ENCODE results near the genes MRO, SMAD4 and DYNAP.

- PRO-cap: no peak
These were observed 25.8 kb upstream of the CXXC1 start for GRCh38 chr18:50313231-50313823.

DNA sequence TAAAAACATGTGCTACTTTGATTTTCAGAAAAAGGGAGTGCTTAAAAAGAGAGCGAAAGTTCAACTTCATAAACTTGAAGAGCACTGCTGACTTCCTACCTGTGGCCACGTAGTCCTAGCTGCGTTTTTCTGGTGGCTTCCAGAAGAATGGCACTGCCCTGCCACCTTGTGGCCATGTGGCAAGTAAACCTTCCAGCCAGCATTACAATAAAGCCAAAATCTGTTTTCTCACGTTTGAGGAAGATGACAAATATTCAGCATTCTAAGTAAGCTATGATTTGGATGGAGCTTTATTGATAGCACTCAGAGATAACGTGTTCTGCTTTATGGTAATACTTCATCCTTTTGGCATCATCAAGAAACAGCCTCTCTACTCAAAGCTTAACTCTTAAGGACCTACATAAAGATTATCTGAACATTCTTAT, 17.6 kb upstream of the SKA1 start:
- PRO-cap: no peak

- PRO-cap: no peak
These were observed 90.0 kb downstream of the MAPK4 start for GRCh38 chr18:50649650-50650429.

DNA sequence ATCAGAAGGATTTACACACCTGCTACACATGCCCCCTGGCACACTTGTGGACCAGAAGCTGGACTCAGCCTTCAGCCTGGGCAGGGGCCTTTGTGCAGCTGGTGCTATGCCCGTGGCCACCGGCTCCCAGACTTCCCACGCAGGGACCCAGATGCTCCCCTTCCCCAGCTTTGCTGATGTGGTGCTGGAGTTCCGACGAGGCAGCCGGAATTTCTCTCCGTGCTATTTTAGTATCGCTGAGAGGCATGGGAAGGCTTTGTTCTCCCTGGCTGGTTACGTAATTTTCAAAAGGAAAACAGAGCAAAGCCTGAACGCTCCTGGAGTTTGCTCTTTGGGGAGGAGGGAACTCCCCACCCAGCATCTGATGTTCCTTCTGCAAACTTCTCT, 94.7 kb downstream of the MAPK4 start:
- PRO-cap: unidirectional peak, plus-strand start at position 321 of the sequence

DNA sequence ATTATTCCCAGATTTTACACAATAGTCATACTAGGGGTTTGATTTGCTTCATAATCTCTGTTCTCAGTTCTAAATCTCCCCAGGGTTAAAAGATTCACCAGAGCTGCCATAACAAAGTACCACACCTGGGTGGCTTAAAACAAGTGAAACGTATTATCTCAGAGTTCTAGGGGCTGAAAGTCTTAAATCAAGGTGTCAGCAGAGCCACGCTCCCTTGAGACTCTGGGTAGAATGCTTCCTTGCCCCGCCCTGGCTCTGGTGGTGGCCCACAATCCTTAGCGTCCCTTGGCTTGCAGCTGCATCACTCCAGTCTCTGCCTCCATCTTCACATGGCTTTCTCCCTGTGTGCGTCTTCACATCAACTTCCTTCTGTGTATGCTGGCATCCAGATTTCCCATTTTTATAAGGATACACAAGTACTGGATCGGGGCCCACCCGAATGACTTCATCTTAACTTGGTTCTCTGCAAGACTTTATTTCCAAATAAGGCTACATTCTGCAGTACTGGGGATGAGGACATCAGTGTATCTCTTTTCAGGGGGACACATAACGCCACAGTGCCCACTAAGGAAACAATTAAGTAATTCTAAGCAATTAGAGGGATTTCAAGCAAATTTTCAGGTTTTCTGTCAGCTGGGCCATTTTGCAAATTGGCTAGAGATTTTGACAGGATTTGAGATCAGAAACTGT, 62.4 kb downstream of the MRO start:
- PRO-cap: unidirectional peak, minus-strand start at position 224 of the sequence; unidirectional peak, minus-strand start at position 251 of the sequence; unidirectional peak, minus-strand start at position 371 of the sequence

DNA sequence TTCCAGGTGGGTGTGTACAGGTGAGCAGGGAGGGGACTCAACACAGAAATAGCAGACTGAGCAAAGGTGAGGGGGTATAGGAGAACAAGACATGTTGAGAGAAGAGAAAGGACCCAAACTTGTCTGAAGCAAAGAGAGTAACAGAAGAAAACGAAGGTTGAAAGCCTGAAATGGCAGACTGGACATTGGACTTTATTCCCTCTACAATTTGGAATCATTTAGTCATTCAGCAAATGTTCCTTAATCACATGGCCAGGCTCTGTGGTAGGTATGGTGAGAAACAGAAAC, 23.3 kb downstream of the MRO start:
- PRO-cap: no peak

DNA sequence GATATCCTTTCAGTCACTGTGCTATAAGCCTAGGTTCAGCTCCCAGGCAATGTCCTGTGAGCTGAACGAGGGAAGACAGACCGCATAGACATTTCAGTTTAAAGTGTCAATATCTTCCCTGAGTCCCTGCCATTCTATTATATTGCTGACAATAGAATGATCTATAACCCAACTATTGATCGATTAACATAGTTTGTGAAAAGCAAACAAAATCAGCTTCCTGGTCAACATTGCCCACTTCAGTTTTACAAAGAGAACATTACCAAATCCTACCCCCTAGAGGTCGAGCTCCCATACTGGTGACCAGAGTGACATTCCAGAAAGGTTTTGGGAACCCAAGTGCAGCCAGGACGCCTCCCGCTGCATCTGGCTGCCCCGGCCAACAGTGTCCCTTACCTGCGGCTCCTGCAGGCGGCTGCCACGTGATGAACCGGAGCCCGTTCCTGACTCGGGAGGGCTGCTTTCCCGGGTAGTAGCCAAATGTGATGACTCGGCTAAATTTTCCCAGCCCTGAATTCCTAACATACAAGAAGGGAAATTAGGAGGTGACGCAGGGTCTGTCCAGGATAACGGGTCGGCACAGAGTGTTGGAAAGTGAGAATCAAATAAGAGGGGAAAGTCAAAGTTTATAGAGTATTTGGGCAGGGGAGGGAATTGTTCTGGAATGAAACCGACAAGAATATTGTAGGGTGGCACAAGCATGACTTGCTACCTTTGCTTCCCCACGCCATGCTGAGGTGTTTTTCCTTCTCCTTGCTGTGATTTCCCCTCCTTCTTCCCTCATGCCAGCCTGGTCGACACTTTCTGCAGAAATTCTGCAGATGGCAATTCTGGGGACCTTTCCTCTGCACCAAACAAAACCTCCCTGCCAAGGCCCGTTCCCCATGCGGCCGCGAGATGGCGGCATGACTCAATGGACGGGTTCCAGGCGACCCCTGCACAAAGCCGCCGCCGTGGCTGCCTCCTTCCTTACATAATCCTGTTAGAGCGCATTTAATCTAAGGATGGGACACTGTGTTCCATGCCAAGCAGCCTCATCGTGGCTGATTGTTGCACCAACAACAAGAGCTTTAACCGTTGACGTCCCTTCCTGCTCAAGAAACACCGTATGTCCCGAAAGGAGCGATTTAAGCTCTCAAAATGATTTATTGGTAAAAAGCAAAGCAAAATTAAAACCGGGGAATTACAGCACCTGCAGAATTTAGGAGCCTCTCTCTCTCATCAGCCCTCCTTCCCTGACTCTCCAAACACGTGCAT, at the start of gene MRO:
MRO (minus strand) TSS at position 832 of the 1,257 bp plus-strand sequence.
- PRO-cap: no peak

GRCh38 chr18:50841840-50842226, 22.0 kb upstream of the MRO start:
- PRO-cap: no peak

GRCh38 chr18:51030002-51030388, at the start of gene SMAD4:
TSS of gene SMAD4 (plus strand) at chr18:51030213.
- PRO-cap: bidirectional peak, plus-strand start at chr18:51030279, minus-strand start at chr18:51030120

GRCh38 chr18:51048789-51049399, 18.9 kb downstream of the SMAD4 start:
- PRO-cap: no peak

GRCh38 chr18:51065327-51065784, 35.3 kb downstream of the SMAD4 start:
- PRO-cap: no peak

- PRO-cap: no peak
These were observed 45.7 kb downstream of the MEX3C start for GRCh38 chr18:51151228-51152800.

DNA sequence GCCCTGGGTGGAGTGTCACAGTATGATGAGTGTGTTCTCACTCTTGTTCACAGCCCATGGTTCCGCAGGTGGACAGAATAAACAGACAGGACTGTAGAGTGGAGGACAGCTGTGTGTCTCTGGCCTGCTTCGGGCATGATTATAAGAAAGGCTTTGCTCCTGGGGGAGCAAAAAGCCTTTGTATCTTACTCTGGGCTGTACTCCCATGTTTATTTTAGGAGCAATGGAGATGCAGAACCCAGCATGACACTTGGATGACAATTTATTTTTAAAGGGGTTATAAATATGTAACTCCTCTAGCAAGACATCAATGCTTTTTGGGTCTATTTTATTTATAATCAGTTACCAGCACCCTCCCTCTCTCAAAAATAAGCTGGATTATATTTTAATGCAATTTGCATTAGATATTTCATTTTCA, 371.8 kb upstream of the MEX3C start:
- PRO-cap: no peak

DNA sequence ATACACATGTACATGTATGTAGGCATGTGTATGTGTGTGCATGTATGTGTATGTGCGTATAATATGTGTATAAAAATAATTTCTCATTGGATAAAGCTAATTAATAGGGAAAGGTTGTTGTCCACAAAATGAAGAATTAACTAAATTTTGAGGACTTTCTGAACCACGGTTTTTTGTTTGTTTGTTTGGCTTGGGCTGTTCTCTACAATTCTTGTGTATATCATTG, 529.1 kb upstream of the DCC start:
- PRO-cap: unidirectional peak, minus-strand start at position 175 of the sequence

GRCh38 chr18:52341805-52342378, 1.9 kb downstream of the DCC start:
- PRO-cap: no peak

DNA sequence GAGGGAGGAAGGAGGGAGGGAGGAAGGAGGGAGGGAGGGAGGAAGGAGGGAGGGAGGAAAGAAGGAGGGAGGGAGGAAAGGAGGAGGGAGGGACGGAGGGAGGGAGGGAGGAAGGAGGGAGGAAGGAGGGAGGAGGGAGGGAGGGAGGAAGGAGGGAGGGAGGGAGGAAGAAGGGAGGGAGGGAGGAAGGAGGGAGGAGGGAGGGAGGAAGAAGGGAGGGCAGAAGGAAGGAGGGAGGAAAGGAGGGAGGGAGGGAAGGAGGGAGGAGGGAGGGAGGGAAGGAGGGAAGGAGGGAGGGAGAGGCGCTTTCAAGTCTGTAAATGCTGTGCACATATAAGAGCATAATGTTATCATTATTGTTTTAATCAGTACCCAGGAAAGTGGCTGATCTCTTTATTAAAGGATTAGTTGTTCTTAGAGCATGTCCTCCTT, 363.2 kb downstream of the MBD2 start:
- PRO-cap: no peak

DNA sequence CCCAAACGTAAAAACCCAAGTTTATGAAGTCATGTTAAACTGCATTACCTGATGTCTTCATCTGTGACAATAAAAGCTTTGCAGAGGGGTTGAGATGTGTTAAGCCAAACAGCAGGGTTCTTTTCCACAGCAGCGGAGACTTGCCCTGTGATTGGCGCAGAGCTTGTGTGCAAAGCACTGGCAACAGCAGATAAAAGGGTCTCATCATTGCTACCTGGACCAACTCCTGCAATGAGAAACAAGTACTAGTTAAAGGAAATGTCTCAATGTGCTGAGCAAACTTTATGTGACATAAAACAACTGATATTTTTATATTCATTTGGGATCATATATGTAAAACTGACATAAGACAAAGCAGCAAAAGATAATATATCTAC, 60.0 kb downstream of the MBD2 start:
- PRO-cap: no peak

GRCh38 chr18:54254242-54254857, 15.0 kb upstream of the POLI start:
- PRO-cap: no peak

- PRO-cap: no peak
These were observed at the start of gene DYNAP for GRCh38 chr18:54591125-54591477. TSS of gene DYNAP (plus strand) at chr18:54591245.

DNA sequence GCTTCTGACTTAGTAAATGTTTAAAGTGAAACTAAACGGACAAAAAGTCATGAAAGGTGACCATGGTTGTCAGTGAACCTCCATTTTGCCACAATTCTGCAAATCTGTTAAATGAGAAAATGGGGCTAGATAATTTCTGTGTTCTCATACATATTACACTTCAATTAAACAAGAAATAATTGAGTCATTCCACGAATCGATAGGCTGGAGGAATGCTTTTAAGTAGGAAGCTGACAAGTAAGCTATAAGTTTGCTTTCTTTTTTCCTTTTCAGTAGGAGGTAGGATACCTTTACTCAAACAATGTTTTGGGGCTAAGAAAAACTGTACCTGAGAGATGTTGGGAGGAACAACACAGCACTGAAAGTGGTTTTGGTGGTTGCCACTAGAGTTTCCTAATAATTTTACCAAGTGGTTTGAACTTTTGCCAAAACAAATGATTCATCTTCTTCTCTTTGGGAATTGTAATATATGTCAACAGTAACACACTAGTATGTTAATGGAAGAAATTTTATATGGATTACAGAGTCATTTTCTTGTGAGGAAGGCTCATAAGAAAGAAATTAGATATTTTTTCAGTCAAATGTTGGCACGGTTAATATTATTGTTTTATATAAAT, 17.2 kb downstream of the DYNAP start:
- PRO-cap: no peak